ENCODE measurements around a stretch of chr11.

DNA sequence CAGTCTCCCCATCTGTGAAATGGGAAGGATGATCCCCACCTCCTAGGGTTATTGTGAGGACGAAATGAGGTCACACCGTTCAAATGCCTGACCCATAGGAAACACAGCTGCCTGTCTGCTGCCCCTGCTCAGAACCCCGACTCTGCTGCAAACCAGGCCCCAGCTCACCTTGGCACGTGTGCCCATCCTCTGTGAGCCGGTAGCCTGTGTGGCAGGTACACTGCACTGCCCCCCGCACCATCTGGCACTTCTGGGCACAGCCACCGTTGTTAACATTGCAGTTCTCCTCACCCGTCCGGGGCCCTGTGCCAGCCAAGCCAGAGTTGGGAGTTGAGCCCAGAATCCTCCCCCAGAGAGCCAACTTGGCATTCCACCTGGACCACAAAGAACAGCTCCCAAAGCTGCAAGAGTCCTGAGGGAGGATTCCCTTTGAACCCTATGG lies 22.6 kb downstream of the LRP4 start:
- RRBS: 32% methylated on average over 4 of the region's 9 CpGs

DNA sequence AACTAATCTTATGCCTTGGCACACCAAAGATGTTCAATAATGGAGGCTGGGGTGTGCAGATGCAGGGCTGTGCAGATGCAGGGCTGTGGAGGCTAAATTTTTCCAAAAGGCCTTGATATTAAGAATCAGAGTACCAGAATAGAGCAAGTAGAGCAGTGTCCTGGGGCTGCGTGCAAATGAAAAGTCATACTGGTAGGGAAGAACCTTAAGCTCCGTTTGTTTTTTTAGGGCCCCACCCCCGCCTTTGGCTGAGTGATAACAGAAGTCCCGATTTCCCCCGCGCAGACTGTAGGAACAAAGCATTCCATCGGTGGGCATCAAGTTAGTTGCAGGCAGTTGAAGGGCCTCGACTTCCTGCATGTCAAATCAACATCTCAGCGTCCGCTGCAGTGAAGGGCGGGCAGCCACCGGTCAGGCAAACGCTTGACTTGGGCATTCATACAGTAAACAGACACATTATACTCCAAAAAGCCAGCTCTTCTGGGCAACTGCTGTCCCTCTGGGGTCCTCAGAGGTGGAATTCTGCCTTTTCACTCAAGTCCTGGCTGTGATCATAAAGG lies 11.8 kb downstream of the LRP4 start:
- RRBS: no CpG with 5 or more reads among the region's 13 CpGs

DNA sequence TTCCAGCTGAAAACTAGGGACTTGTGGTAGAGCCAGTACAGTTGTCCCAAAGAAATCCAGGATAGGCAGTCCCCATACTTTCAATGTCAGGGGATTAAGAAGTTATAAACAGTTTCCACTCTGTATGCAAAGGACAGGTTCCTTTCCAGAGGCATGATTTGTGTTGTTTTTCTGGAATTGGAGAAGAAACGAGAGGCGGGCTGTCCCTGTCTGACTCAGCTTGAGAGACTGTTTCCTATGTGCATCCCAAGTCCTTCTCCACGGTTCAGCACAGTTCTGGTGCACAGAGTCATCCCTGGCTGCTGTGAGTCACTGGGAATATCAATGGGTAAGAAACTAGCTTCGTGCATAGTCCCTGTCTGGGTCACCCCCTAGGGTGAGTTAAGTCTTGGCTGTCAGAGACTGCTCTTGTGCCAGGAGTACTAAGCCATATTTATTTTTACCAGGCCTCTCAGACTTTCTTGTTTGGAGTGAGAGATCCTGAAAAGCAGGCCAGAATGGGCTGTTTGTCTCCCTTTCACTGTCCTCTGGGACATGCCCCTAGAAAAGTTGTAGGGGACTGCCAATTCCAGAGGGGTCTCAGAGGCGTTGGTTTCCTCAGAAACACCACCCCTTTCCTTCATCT lies 2.4 kb upstream of the LRP4 start:
- RRBS: no CpG with 5 or more reads among the region's 5 CpGs

- RRBS: no CpG with 5 or more reads among the region's 9 CpGs
Observed at GRCh38 chr11:47155130-47155654, 21.5 kb downstream of the ARFGAP2 start.

DNA sequence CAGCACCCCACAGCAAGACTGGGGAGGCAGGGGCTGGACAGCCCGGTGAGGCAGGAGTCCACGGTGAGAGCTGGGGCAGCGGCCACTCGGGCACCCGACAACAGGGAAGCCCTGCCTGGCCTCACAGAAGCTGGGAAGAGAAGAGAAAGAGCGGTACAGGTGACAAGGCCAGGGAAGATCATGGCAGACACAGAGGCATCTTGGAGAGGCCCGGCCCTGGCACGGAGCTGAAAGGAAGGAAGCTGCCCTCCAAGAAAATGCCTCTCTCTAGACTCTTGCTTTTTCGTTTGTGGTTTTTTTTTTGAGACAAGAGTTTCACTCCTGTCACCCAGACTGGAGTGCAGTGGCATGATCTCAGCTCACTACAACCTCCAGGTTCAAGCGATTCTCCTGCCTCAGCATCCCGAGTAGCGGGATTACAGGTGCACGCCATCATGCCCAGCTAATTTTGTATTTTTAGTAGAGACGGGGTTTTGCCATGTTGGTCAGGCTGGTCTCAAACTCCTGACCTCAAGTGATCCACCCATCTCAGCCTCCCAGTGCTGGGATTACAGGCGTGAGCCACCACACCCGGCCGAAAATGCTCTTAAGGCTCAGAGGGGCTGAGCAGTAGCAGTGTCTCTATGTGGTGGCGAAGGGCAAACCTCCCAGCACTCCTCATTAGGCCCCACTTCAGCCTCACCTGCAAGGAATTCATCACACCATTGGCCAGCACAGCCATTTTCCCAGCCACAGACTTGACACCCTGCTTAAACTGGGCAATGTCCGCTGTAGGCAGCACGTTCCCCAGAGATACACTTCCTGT lies 10.9 kb downstream of the ARFGAP2 start:
- RRBS: no CpG with 5 or more reads among the region's 20 CpGs

- RRBS: 1% methylated on average over 9 of the region's 62 CpGs
Observed at GRCh38 chr11:47186915-47187995, 1.0 kb upstream of the PACSIN3 start.

DNA sequence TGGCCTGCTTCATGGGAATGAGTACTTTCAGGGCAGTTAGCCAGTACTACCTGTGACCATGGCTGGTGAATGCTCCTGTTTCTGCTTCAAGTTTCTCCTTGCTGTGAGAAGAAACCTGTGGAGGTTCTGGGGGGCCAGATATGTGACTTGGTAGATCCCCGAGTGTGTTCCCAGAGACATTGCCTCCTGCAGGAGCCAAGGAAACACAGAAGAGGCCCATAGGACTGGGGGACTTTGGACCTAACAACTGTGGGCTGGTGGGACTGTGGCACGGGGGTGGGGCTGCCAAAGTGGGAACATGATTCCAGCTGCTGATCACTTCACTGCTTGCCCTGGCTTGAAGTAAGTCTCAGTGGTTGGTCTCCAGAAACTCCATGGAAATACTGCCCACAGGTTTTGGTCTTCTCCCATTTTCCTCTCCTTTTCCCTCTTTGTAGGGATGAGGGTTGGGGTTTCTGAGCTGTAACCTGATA lies 4.1 kb upstream of the NR1H3 start:
- RRBS: no CpG with 5 or more reads among the region's 2 CpGs

- RRBS: no CpG with 5 or more reads among the region's 4 CpGs
Observed at GRCh38 chr11:47305646-47306192, 46.8 kb downstream of the MYBPC3 start.

- RRBS: no CpG with 5 or more reads among the region's 10 CpGs
Observed at GRCh38 chr11:47325633-47326229, 26.8 kb downstream of the MYBPC3 start.

DNA sequence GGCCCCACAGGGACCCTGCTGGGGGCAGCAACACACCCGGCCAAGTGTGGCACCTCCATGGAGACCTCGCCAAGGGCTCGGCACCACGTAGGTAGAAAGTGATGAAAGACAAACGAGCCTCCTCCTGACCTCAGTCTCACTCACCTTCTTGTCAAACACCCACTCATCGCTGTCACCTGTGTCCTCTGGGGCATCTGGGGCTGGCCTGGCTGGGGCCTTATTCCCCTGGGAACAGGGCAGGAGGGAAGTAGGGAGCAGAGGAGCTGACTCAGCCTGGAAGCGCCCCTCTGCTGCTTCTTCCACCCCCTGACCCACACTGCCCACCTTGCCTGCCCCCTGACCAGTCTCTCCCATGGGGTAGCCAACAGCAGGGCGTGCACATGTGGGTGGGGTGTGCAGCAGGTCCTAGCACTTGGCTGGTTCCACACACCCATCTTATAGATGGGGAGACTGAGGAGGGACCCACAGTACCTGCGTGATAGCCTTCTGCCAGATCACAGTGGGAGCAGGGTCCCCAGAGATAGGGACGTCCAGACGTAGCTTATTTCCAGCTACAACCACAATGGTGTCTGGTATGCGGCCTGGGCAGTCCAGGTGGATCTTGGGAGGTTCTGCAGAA lies 13.2 kb downstream of the MYBPC3 start:
- RRBS: no CpG with 5 or more reads among the region's 12 CpGs

DNA sequence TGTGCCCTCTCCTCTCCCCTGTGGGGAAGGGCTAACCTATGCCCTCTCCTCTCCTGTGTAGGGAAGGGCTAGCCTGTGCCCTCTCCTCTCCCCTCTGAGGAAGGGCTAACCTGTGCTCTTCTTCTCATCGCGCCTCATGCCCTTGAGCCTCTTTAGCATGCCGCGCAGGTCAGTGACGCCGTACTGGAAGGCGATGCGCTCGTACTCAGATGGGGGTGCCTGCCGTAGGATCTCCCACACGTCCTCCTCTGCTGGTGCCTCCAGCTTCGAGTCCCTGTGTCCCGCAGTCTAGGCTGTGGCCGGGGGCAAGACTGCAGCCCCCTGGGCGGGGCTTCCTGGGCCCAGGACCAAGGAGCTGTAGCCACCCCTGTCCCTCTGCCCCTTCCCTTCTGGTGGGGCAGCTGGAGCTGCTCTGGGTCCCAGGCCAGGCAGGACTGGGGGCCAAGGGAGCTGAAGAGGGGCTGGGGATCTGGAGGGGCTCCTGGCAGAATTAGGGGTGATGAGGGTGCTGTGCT lies 6.3 kb downstream of the MYBPC3 start:
- RRBS: no CpG with 5 or more reads among the region's 15 CpGs

- RRBS: no CpG with 5 or more reads among the region's 5 CpGs
Observed at GRCh38 chr11:47357995-47358571, 5.6 kb upstream of the MYBPC3 start.

DNA sequence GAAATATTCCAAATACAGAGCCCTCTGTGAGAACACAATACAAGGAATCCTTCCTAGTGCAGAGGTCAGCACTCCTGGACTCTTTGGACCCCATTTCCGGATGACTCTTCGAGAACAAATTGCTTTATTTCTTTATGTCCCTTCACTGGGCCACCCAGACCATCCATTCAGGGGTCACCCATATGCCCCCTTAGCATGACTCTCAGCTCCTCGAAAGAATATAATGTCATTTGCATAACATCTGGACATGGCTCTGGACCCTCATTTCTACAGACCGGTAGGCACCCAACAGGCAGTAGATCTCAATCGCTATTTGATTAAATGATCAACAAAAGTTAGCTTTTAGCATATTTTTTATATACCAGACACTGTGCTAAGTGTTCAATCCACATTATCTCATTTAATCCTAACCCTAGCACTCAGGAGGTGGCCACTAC lies 12.6 kb upstream of the MYBPC3 start:
- RRBS: no CpG with 5 or more reads among the region's 5 CpGs

DNA sequence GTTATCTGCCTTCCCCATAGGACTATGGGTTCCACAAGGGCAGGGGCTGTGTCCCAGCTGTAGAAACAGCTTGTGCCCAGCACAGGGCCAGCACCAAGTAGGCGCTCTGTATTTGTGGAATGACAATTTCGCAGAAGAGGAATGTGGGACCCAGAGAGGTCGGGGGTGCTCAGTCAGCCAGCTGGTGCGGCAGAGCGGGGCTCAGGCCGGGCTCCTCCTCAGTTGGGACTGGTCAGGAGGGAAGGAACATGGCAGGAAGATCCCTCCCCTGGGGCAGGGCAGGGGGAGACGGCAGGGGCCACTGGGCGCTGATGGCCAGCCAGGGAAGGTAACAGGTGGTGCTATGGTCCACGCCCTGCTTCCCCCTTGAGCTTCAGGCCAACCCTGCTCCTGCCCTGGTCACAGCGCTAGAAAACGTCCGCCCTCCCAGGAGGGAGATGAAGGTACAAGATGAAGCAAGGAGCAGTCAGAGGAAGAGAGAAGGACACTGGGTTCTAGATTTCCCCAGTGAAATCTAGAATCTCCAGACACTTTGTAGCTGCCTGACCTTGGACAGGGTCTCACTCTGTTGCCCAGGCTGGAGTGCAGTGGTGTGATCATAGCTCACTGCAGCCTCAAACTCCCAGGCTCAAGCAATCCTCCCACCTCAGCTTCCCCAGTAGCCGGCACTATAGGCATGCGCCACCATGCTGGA lies 13.5 kb upstream of the SPI1 start:
- RRBS: no CpG with 5 or more reads among the region's 14 CpGs

GRCh38 chr11:47399788-47400759 lies 8.3 kb upstream of the SLC39A13 start:
- RRBS: 2% methylated on average over 32 of the region's 47 CpGs

GRCh38 chr11:47408783-47409453 lies 528 bp downstream of the SLC39A13 start:
- RRBS: 2% methylated on average over 3 of the region's 25 CpGs

DNA sequence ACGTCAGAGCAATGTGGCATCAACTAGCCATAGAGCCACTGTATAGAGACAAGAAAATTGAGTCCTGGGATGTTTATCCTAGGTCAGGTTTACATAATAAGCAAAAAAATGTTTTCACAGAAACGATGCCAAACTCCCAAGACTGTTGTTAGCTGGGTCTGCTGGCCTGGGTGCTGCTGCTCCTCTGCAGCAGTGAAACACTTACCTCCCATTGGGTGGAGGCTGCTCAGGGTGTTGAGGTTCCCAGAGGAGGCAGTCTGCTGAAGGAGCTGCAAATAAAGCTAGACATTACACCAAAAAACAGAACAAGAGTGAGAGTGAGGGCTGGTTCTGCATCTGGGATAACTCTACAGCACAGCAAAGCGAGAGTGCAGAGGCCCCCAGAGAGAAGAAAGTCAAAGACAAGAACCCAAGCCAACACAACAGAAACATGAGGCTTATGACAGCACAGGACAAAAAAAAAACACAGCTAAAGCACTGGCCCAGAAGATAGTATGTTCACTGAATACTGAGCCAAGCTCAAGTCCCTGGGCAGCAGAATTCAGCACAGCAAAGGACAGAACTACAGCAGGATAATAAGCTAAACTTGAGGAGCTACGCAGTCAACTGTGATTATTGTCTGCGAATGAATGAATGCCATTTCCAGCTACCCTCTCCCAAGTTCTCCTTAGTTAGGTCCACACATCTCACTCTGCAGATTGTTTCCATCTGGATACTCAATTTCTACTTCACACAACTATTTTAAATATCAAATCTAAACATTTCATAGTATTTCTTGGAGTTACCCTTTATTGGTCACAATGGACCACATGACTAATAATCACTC lies 29.9 kb upstream of the RAPSN start:
- RRBS: no CpG with 5 or more reads among the region's 5 CpGs

DNA sequence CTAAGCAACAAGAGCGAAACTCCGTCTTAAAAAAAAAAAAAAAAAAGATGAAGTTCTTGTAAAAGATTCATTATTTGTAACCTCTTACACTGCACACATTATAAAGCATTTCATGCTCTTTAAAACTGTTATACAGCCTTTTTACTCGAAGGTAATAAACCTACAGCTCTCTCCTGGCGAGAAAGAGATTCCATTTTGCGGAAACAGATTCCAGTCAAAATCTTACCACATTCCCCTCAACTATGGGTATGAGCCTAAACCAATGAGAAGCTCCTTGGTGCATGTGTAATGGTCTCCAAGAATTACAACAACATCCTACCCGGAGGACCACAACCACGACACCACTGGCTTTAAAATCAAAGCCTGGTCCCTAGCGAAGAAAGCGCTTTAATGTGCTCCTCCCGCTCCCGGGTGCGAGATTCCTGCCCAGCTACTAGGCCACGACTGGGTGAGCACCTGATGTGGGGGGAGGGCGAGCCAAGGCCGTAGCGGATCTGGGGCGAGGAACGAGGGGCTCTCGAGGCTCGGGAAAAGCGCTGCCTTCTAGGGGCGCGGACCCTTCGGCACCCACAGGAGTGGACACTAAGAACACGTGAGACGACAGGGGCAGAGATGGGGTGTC lies 835 bp downstream of the CELF1 start:
- RRBS: 3% methylated on average over 6 of the region's 26 CpGs

GRCh38 chr11:47724426-47725146 lies 9.4 kb upstream of the AGBL2 start:
- RRBS: no CpG with 5 or more reads among the region's 5 CpGs

DNA sequence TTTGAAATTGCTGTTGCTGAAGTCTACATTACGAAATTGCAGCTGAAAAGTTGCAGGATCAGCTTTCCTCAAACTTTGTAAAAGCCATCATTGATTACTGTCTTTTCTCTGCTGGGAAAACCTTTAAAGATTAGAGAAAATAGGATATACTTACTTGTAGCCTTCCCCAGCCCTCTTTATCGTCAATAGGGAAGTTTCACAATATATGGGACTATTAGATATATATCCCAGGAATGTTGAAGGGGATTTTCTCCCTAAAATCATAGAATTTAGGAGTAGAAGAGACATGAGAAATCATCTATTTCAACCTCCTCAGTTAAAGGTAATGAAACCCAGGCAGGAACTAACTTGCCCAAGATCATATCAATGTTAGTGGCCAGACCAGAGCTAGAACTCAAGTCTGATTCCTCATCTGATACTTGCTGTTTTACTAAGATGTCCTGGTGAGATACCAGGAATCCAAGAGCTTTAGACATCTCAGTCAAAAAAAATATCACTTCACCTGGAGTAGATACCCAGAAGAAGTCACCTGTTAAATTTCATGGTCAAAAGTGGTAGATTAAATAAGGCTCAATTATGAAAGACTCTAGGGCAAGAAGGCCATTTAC lies 10.5 kb upstream of the AGBL2 start:
- RRBS: no CpG with 5 or more reads among the region's 2 CpGs

All from AG10803 (cell line).